ENCODE measurements around a stretch of chr14.

DNA sequence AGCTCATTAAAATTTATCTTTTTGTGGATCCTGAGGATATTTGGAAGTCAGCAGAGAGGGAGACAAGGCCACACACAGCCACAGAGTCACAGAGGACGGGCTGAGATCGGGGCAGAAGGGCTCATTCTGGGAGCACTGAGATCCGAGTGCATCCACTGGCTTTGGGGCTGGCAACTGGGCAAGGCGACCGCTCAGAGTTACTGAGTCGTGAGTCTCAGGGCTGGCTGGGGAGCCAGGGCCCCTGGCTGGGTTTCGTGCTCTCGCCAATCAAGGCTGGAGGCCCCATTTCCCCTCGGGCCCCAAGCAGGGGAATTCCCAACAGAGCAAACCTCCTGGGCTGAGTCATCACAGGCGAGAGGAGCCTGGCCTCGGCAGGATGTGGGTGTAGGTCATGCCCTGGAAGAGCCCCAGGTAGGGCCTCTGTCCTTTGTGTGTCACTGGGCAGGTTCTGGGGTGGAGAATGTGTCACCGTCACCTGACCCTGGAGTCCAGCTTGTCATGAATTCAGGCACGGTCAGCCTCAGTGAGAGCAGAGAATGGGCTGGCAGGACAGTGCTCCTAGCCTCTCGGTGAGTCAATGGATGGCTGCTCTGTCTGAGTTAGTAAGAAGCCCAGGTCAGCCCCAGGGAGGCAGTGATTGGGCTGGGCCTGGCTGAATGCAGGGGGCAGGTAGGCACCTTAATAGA, 17.0 kb downstream of the ASB2 start:
- PRO-cap: no peak

GRCh38 chr14:94041438-94041795, 15.3 kb downstream of the OTUB2 start:
- PRO-cap: no peak

- PRO-cap: no peak
Measured at GRCh38 chr14:94056484-94057157, 24.4 kb downstream of the DDX24 start.

DNA sequence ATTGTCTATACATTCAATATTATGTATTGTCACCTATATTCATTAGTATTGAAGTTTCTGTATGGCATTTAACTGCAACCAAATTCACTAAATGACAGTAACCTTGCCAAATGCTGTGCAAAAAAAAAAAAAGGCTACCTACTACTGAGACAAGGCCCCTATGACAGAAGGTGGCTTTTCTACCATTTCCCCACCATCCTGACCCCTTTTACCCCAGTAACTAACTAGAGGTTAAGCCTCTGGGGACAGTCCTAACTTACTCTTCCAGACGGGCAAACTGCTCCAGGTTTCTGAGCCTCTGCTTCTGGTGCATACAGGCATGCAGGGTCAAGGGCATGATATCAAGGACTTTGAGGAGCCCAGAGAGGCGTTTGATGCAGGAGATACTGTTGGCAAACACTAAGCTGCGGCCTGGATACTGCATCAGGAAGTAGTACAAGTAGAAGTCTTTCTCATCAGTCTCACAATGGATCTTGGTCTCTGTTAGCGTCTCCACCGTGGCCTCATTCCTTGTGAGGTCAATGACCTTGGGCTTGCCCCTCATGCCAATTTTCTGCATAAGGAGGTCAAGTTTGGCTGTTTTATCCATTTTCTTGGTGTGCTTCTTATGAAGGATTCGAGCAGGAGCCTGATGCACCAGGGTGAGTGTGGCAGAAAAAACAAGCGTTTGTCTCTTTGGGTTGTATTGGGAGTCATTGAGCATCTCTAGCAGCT, 21.0 kb downstream of the DDX24 start:
- PRO-cap: no peak

DNA sequence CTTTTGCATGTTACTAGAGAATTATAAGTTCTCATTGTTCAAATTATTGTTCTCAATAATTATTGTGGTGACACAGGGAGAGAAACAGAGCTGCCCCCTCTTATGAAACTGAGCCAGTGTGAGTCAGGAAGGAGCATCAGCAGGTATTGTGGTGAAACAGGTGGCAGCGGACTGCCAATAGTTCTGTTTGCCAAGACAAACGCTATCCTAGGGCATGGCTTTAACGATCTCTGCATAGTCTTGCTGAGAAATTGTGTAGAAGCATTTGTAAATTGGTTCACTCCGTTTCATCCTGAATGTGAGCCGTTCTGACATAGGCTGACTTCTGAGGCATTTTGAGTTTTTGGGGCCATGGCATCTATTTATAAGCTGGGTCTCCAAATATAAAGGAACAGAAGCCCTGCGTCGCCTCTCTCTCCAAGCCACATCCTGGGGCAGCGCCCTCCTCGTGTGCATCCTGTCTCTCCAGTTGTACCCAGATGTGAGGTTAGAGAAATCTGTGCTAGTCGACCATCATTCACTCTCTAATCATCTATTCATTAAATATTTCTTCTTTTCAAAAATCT, 15.8 kb upstream of the PPP4R4 start:
- PRO-cap: no peak

DNA sequence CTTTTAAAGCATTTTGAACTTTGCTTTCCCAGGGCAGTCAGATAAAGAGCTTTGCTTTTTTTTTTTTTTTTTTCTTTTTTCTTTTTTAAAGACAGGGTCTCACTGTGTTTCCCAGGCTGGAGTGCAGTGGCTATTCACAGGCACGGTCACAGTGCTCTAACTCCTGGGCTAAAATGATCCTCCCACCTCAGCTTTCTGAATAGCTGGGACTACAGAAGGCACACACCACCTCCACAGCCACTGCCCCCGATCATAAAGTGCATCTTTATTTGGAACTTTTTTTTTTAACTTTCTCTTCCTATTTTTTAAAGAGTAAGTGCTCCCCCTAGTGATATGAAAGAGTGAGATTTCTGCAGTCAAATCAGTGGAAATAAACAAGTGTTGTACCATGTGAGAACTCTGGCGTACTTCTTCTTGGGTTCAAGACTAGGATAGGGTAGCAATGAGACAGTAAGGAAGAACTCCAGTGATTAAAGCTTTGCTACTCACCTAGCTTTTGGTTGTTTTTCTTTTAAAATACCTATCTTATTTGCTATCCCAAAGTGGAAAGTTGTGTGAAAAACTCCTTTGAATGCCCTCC, 6.5 kb downstream of the PPP4R4 start:
- PRO-cap: no peak

DNA sequence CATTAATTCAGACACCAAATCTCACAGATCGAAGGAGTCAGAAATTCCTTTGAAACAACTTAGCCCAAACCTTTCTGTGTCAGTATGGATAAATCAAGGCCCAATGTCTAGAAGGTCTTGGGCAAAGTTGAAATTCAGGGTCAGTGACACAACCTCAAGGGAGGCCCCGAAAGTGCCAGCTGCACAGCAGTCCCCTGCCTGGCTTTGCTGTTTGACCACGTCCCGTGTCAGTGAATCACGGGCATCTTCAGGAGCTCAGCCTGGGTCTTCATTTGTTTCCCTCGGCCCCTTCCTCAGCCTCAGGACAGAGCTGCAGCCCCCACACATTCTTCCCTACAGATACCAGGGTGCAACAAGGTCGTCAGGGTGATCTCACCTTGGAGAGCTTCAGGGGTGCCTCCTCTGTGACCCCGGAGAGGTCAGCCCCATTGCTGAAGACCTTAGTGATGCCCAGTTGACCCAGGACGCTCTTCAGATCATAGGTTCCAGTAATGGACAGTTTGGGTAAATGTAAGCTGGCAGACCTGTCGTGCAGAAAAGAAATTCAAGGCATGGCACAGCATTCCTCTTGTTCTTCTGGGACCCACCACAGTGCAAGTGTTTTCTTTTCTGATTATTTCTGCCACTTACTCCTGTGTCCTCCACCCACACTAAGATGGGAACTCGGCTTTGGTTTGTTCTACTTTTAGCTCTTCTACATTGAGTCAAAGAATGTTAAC, 9.2 kb downstream of the SERPINA1 start:
- PRO-cap: no peak

- PRO-cap: no peak
Measured at GRCh38 chr14:94380534-94381398, 7.6 kb downstream of the SERPINA1 start.

DNA sequence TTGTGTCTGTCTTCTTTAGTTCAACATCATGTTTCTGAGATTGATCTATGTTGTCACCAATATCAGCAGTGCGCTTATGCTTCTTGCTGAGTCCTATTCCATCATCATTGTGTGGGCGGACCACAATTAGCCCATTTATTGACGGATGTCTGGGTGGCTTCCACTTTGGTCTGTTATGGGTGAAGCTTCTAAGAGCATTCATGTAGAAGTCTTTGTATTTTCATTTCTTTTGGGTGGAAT, 6.9 kb upstream of the SERPINA1 start:
- PRO-cap: no peak

GRCh38 chr14:94395692-94396527, 7.5 kb upstream of the SERPINA1 start:
- PRO-cap: no peak

- PRO-cap: no peak
Measured at GRCh38 chr14:94486613-94486890, 10.6 kb upstream of the SERPINA9 start.

- PRO-cap: no peak
Measured at GRCh38 chr14:94504163-94504422, 5.2 kb downstream of the SERPINA12 start.

GRCh38 chr14:94620824-94621855, 8.9 kb downstream of the SERPINA3 start:
- PRO-cap: no peak

GRCh38 chr14:94689467-94689921, 77.3 kb downstream of the SERPINA3 start:
- PRO-cap: no peak

- PRO-cap: no peak
Measured at GRCh38 chr14:94971725-94972347, 185.5 kb downstream of the DICER1 start.

GRCh38 chr14:95183018-95183498, 25.7 kb upstream of the DICER1 start:
- PRO-cap: no peak

DNA sequence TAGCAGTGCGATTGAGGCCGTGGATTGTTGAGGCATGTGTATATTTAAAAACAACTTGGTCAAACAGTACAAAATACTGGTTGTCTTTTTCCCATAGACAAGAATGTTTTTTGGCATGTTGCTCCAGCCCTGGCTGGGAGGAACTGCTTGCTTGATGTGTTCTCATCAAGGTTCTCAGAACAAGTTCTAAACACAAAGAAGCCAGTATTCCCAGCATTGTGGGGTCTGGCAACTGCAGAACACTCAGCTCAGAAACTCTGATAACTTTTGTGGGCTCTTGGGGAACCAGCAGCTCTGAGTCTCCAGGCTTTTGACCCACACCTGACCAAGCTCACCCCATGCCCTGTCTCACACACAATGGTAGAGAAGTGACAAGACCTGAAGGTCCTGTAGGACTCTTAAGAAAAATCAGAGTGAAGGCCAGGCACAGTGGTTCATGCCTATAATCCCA, 27.1 kb upstream of the DICER1 start:
- PRO-cap: no peak

- PRO-cap: no peak
Measured at GRCh38 chr14:95208647-95209272, 51.4 kb upstream of the DICER1 start.

GRCh38 chr14:95221477-95222010, 64.2 kb upstream of the DICER1 start:
- PRO-cap: no peak

DNA sequence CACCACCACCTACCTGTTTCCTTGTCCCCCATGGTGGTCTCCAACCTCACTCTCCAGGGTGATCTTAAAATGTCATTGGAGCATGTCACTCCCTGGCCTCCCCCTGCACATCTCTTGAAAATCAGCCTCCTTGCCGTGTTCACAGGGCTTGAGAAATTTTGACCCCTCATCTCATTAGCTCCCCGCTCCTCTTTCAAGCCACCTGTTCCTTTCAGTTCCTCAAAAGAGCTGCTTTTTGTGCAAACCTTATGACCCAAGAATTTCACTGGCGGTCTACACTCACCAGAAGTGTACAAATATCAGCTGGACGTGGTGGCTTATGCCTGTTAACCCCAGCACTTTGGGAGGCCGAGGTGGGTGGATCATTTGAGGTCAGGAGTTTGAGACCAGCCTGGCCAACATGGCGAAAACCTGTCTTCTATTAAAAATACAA, 8.1 kb upstream of the CLMN start:
- PRO-cap: no peak